Myometrial cell (primary cell): ENCODE data around the genes UBTF, RUNDC3A, MEIOC and ACBD4.

GRCh38 chr17:44214687-44214982, 4.8 kb downstream of the UBTF start:
- RAMPAGE, long total RNA = no peak

GRCh38 chr17:44219342-44220285, at the start of gene UBTF:
Gene UBTF (minus strand): TSS chr17:44219675.
- RAMPAGE, long total RNA = start-site peak on the minus strand at chr17:44219486-44219532, 163 and 95 reads in 2 replicates

DNA sequence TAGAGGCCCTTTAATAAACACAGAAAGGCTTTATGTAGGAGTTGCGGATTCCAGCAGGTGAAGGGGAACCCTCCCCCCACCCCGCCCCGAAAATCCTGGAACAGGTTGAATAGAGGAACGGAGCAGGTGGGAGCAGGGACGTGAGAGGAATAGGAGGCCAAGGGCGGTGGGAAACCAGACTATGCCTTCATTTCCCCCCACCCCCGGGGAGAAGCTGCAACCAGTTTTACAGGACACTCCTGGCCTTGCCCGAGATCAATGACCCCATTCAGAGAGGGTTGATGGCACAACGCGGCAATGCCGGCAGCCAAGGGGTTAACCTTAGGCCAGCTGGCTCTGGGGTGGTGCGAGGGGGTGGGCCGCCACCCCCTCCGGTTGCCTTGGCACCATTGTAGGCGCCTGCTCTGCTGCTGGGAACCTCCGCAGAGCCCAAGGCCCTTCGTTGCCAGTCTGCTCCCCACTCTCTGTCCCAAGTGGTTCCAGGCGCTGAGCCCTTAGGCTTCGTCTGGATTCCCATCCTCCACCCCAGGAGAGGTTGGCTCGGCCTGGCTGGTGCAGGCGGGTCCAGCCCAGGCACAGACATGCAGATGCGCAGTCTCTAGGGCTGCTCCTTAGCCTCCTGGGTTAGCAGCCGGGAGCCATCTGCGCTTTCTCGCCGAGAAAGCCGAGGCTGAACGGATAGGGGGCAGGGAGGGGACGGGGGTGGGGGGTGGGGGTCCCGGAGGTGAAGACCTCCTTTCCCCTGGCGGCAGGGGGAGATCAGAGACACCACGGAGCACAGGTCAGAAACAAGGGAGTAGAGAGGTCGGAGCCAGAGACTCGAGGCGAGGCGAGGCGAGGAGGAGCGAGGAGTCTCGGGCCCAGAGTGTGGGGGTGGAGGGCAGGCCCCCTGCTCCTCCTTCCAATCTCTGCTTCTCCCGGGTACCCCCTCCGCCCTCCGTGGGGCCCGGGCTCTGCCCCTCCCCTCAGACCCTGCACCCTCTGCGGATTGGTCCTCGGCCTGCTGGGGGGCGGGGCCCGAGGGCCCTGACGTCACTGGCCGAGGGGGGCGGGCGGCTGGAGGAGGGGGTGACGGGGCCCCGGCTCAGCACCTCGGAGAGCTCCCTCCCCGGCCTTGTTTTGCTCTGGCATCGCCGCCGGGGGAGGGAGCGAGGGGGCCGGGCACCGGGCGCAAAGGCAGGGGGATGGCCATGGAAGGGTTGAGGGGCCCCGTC, at the start of gene RUNDC3A:
Gene RUNDC3A, plus strand, starts transcription at position 1,077 of the 1,214 bp plus-strand sequence.
- RAMPAGE, long total RNA = no peak

- RAMPAGE, long total RNA = no peak
Measured at GRCh38 chr17:44453364-44454245, 49.6 kb downstream of the GPATCH8 start.

GRCh38 chr17:44655916-44656613, at the start of gene MEIOC:
Gene MEIOC (plus strand): TSS chr17:44656468.
- RAMPAGE, long total RNA = no peak

GRCh38 chr17:44830540-44830951, 459 bp upstream of the GJC1 start:
- RAMPAGE, long total RNA = no peak

- RAMPAGE, long total RNA = no peak
Measured at GRCh38 chr17:44980581-44981116, 12.5 kb upstream of the C1QL1 start.

DNA sequence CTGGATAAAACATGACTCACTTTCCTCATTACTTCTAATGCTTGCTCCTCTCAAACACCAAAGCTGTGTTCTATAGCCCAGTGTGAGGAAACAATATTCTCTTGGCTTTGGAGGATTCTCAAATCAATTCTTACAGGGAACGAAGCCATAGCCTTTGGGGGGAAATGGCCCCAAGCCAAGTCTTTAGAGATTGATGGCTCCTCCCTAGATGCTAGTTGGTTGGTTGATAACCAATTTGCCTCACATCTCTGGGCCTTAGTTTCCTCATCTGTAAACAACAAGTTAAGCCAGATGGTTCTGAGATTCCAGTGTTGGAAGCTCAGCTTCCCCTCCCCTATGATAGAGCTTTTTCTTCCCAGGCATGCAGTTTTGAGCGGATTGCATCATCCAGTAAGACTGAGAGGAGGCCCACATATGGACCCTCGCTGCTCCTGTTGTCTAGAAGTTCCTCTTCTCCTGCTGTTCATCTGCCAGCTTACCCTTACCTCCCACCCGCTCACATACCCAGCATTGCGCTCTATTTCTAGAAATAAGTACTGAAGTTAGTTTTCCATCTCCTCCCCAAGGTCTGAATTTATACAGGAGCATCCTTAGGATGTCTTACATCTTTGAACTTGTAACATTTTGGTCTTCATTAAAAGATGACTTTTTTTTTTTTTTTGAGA, 12.6 kb downstream of the NMT1 start:
- RAMPAGE, long total RNA = no peak

DNA sequence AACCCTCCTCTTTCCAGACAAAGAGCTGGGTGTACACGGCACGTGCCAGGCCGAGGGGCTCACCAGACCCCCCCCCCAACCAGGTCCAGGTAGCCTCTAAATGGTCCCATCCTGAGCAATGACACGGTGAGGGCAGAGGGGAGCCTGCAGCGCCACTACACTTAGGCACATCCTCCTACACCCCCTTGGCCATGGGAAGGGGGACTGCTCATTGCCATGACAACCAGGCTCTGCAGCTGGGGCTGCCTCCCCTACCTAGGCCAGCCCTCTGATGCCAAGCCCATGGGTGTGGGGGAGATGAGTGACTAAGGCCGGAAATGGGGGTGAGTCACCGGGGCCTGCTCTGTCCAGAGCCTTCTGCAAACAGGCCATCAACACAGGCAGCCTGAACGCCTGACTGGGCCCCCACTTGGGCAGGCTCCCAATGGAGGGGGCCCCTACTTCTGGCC, 8.4 kb downstream of the PLCD3 start:
- RAMPAGE, long total RNA = no peak

- RAMPAGE, long total RNA = start-site peak on the plus strand at chr17:45135657-45135708, 55 and 20 reads in 2 replicates
Measured at GRCh38 chr17:45135181-45135972, at the start of gene ACBD4. Gene ACBD4 (plus strand): TSS chr17:45135687.

GRCh38 chr17:45197394-45198249, 24.1 kb upstream of the FMNL1 start:
- RAMPAGE, long total RNA = no peak

GRCh38 chr17:45230498-45231479, 9.1 kb downstream of the FMNL1 start:
- RAMPAGE, long total RNA = no peak

- RAMPAGE, long total RNA = no peak
Measured at GRCh38 chr17:45246836-45247300, 15.0 kb downstream of the SPATA32 start.

- RAMPAGE, long total RNA = no peak
Measured at GRCh38 chr17:45248132-45248527, 13.8 kb downstream of the SPATA32 start.

DNA sequence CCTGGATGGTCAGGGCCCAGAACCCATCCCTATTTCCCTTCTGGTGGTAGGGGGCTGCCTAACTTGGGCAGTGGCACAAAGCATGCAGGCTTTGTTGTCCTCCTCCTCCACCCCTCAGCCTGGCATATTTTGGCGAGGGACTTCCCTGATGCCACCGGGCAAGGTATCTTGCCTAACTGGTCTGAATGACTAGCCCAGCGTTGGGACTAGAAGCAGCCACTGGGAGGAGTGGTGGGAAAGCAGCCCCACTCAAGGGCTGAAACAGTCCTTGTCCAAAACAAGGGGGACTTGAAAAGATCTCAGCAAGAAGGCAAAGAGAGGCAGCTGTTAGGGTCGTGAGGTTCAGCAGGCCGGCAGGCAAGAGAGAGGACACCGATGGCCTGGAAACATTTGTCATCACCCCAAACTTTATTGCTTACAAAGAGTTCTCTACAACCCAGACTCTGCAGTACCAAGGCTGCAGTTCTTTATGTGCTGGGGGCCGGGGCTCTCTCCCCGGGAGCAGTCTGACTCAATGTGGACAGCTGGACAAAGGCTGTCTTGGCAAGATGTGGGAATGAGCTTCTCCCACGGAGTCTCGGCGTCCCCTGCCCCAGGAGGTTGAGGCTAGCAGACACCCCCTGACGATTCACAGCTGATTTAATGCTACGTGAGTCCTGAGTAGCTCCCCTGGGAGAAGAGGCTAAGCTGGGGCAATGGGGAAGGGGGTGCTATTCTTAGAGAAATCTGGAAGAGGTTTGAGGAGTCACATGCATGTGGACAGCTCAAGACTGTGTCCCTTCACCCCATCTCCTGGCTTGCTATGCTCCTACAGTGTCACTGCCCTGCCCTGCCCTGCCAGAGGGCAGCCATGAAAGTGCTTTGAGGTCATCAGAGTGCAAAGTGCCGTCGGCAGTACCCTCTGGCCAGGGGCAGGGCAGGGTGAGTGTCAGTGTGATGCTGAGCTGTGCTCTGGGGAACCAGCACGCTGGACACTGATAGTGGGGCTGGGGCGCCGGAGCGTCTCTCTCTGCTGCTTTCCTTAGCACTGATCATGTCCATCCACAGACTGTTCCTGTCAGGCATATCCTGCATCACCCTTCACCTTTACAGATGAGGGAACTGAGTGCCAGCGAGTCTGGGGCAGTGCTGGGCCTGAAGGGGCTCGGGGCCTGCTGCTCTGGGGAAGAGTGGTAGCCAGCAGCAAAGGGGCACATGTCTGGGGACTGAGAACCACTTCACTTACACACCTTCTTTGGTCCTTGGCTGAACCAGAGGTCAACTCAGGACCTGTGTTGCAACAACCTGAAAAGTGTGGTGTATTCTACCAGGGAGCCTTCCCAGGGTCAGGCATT, 1.3 kb upstream of the SPATA32 start:
- RAMPAGE, long total RNA = no peak

GRCh38 chr17:45410265-45411400, 22.0 kb downstream of the ARHGAP27 start:
- RAMPAGE, long total RNA = no peak

- RAMPAGE, long total RNA = no peak
Measured at GRCh38 chr17:45413323-45413875, 19.3 kb downstream of the ARHGAP27 start.

- RAMPAGE, long total RNA = no peak
Measured at GRCh38 chr17:45468361-45469079, 22.0 kb downstream of the PLEKHM1 start.

DNA sequence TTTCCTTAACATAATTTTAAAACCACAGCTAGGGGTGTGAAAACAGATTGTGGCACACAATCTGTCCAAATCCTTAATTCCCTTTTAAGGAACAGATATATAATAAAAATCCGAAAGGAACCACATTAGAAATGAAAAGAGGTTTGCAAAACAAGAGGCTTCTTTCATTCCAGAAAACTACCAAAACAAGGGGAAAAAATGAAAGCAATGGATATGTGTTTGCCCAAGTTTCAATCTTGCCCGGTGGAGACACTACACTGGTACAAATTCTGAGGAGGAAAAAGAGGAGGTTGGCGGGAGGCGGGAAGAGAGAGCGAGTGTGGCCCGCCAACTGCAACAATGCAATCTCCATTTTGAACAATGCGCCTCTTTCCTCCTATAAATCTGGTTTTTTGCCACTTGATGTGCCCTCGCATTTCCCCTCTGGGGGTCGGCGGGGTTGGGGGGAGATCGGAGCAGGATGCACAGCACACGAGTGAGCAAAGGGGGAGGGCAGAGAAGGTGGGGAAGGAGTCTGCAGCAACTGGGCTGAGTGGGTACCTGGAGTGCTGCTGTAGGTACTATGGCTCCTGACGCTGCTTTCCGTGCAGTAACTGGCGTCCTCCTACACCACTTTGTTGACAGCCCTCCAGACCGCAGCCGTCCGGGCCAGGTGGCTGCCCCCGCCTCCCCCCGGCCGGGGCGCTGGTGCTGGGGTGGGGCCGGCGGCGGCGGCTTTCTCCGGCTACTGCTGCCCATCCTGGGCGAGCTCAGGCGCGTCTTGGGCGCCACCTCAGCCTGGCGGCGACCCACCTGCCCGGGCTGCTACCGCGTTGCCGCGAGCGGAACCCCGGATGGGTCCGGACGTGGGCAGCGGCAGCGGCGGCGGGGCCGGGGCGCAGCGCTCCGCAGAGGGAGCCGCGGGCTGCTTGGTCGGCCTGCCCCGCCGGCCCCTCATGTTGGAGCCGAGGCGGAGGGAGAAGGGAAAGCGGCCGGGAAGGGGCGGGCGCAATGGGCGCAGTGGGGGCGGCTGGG, 93.8 kb upstream of the PLEKHM1 start:
- RAMPAGE, long total RNA = no peak

DNA sequence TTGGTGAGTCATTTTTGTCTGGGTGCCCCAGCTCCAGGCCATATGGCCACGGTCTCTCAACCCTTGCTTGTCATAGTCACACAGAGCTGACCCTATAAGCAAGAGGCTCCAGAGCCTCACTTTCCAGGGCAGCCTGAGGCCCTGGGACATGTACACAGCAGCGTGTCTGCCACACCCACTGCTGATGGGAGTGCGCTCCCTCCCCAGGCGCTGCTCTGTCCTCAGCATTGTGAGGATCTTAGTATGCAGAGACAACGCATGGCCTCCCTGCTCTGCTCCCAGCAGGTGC, 80.8 kb upstream of the CRHR1 start:
- RAMPAGE, long total RNA = no peak